Temporal lobe (tissue), 2 donors: Measurements from ENCODE around the genes PIF1 and ANKDD1A.

DNA sequence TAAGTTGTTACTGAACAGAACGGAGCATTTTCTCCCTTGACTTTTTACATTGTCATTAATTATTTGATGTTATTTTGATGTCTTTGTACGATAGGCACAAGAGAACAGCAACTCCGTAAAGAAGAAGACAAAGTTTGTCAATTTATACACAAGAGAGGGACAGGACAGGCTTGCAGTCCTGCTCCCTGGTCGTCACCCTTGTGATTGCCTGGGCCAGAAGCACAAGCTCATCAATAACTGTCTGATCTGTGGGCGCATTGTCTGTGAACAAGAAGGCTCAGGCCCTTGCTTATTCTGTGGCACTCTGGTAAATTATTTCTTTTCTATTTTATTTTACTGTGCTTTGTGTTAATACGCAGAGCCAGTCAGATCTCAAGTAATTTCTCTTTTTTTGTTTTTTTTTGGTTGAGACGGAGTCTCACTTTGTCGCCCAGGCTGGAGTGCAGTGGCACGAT is 9.9 kb downstream of the TRIP4 start:
- RAMPAGE, long total RNA, result no peak

GRCh38 chr15:64492904-64493565 is 32.7 kb downstream of the ZNF609 start:
- RAMPAGE, long total RNA, result no peak

DNA sequence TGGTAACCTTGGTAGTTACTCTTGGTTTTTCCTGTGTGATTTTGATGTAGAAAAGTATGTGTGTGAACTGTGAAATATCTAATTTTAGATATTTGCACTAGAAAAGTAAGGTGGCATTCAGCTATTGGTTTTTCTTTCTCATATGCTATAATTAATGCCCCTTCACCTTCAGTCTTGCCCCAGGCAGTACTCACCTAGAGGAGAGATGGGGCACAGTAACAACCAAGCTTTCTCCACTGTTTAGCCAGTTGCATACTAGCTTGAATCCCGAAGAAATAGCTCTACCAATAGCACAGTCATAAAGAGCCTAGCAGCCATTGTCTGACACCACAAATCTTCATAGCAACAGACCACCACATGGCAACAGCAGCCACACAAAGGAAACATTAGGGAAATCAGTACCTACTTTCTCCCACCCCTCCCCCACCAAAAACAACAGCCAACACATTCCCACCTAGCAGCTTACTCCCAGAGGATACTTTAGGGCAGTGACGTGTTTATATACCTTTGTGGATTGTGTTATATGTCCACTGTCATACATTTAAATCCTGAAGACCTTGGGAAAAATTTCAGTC is 140.8 kb downstream of the RBPMS2 start:
- RAMPAGE, long total RNA, result no peak

DNA sequence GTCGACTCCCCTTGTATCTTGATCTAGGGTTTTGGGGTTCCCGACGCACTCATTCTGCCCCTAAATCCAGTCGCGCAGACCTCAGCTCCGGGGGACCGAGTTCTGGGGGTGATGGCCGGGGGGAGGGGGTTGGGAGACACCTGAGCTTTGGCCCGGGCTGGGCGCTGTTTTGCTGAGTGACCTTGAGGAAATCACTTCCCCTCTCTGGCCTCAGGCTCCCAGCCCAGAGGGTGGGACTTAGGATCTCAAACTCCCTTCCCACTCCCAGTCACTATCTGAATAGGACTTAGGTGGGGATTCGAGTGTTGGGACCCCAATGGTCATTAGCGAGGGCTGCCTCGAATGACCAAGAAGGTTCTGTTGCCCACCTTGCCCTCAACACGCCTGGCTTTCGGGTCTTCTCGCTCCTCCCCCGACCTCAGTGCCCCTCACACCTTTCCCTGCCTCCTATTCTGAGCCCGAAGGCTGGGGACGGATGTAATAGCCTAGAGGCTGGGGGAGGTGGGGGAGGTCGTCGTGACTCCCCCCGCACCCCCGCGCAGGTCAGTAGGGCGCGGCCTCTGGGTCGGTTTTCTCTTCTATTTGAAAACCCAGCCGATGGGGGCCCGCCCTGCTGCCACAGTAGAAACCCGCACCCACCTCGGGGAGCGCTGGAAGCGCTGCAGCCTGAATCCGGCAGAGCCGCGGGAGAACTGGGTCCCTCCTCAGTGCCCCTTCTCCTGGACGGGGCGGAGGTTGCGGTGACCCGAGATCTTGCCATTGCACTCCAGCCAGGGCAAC is 857 bp upstream of the RBPMS2 start:
- RAMPAGE, long total RNA, result no peak

DNA sequence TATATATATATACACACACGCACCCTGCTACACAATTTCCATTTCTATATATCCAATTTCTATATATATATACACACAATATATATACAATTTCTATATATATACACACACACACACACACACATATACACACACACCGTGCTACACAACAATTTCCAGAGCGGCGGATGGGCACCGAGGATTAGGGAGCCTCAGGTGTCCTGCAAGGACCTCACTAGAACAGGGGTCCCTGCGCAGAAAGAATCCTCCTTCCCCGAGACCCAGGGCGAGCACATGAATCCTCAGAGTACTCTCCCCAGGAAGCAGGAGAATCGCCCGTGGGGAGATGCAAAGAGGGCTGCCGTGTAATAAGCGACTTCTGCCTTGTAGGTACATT is 563 bp downstream of the PIF1 start:
- RAMPAGE, long total RNA, result no peak

DNA sequence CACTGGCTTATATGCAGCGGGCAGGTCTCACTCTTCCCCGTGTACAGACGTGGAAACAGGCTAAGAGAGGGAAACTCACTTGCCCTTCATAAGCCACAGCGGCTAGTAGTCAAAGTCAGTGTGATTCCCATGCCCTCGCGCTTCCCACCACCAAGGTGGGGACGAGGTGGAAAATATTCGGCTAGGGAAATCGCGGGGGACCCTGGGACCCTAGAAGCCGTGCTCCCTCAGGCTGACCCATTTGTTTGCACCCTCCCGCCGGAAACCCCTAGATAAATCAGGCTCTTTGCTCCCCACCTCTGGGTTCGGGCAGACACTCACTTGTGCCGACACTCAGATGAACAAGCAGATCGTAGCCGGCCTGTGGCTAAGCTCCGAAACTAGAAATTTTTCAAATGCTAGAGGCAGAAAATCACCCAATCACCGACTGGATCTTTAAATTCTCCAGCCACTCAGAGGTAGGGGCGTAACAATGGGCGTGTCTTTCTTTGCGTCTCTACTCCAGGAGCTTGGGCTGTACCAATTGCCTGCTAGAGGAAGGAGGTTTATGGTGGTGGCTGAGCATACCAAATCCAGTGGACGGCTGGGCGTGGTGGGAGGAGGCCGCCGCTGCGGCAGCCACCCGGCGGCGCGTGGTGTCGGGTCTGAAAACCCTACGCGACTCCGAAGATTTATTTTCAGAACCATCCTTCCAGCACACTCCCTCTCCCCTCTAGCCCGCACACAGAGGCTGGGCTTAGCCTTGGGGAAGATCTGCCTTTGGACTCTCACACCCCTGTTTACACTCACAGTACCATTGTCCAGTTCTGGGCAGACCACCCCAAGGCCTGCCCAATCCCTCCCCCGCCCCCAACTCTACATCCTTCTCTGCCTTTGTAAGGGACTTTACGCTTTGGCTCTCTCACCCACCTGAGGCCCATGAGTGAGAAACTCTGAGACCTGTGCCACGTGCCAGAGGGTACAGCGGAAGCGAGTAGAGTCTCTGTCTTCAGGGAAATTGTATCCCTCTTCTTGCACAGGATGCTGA is at the start of gene PIF1:
TSS of gene PIF1 (minus strand) at position 376 of the 1,027 bp plus-strand sequence.
- RAMPAGE, long total RNA, result no peak

DNA sequence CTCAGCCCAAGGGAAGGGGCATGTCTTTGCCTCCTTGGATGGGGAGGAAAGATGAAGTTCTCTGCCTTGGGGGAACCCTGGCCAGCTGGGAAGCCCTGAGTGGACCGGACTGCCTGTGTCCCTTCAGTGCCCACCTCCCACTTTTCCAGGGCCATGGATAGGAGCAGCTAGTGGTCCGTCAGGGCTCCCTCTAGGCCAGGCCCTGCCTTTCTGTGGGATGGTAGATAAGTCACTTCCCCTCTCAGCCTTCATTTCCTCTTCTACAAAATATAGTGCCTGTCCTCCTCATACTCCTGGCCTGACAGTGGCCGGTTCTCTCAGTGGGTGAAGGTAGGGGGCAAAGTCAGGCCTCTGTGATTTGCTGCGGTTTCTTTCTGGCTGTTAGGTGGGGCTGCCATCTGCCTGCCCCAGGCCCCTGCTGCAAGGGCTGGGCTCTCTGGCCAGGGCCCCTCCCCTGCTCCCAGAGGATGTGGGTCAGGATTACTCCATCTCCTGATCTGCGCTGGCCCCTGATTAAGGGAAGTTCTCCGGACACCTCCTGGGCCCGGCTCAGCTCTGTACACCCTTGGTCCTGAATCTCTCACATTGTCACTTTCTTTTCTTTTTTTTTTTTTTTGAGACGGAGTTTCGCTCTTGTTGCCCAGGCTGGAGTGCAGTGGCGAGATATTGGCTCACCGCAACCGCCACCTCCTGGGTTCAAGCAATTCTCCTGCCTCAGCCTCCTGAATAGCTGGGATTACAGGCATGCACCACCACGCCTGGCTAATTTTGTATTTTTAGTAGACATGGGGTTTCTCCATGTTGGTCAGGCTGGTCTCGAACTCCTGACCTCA is 1.5 kb downstream of the PLEKHO2 start:
- RAMPAGE, long total RNA, result no peak

GRCh38 chr15:64911221-64912699 is at the start of gene ANKDD1A:
TSS of gene ANKDD1A (plus strand) at chr15:64911902.
- RAMPAGE, long total RNA, result no peak

GRCh38 chr15:64912868-64913306 is 1.2 kb downstream of the ANKDD1A start:
- RAMPAGE, long total RNA, result no peak

GRCh38 chr15:64930314-64930723 is 18.6 kb downstream of the ANKDD1A start:
- RAMPAGE, long total RNA, result no peak

- RAMPAGE, long total RNA, result no peak
These were observed 10.9 kb downstream of the KBTBD13 start for GRCh38 chr15:65087367-65087885.

DNA sequence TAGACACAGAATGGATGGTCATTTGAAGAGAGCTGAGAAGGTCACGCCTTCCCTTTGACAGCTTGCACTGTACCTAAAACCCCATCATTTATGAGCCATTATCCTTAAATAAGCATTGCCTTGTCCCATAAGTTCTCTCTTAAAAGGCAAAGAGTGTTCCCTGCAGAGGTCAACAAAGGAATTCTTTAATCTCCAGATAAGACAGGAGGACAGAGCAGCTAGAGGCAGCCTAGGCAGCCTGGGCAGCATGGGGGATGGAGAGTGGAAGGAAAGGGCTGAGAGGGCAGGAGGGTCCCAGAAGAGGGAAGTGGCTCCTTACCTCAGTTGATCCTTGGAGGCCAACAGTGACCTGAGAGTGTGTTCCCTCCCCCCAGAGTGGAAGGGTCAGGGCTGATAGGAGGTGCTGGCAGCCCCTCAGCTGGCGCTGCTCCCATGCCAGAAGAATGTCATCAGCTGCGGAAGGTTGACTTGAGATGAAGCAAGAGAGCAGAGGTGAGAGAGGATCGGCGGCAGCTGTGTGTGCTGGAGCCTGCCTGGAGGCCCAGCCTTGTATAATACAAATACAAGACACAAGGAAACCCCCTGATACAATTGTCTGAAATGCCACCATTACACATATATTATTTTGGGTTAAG is 12.8 kb downstream of the KBTBD13 start:
- RAMPAGE, long total RNA, result no peak

DNA sequence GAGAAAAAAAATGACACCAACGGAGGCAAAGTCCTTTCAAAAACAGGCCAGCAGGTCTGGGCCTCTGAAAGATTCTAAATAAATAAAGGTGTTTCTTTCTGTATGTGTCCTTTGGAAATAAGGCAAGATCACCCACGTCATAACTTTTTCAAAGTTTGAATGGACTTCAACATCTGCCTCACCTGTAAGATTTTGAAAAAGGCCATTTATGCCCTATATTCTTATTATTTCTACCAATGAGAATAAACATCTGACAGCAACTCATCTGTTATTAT is 4.9 kb downstream of the CLPX start:
- RAMPAGE, long total RNA, result no peak

GRCh38 chr15:65530953-65531514 is 771 bp downstream of the HACD3 start:
- RAMPAGE, long total RNA, result no peak

DNA sequence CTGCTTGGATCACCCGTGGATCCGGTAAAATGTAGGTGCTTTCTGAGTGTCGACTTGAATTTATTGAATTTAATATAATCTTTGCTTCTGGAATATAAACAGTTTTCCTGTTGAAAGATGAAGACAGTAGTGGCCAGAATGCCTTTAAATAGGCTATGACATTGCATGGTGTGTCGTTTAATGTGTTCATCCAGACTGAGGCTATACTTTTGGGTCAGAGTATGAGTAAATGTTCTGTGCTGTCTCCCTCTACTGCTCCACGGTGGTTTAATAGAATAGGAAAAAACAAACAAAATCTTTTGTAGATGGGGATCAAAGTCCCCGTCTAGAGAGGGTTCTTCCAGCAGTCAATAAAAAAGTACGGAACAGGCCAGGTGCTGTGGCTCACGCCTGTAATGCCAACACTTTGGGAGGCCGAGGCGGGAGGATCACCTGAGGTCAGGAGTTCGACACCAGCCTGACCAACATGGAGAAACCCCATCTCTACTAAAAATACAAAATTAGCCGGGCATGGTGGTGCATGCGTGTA is 1.8 kb downstream of the HACD3 start:
- RAMPAGE, long total RNA, result no peak

DNA sequence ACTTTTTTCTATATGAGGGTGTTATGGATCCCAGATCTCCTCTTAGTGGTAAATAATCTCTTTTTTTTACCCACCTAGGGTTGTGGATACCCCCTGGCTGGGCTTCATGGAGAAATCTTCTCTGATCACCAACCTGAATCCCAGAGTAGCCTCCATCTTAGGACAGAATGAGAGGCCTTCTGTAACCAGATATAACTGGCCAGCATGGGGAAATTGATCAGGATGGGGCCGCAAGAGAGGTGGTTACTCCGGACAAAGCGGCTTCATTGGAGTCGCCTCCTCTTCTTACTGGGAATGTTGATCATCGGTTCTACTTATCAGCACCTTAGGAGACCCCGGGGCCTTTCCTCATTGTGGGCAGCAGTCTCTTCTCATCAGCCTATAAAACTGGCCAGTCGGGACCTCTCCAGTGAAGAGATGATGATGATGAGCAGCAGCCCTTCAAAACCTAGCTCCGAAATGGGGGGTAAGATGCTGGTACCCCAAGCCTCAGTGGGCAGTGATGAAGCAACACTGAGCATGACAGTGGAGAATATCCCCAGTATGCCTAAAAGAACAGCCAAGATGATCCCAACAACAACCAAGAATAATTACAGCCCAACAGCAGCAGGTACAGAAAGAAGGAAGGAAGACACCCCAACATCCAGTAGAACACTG is 2.3 kb downstream of the SLC24A1 start:
- RAMPAGE, long total RNA, result no peak

- RAMPAGE, long total RNA, result no peak
These were observed 11.3 kb upstream of the RAB11A start for GRCh38 chr15:65857864-65858566.

DNA sequence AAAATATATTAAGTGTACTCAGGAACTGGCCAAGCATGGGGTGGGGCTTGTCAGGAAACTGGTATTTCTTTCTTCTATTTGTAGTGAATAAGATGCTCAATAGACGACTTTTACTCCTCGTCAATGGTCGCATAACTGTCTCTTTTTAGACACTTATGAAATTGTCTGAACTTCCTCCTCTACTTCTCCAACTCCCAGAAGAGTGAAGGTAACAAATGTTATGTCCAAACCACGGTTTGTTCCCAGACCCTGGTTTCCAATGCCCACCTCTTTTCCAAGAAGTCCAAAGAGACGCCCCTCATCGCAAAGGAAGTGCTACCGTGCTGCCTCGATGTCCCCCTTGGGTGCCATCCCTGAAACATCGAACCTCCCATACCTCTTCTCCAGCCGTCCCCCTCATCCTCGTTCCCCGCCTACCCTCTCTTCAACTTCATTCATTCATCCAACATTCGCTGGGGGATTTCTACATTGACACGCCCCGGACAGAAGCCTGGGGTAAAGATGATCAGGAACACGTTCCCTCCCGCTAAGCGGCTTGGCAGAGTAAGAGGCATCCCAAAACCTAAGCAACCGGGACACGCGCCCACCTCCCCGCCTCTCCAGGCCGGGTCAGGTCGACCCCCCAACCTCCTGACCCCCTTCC is 488 bp downstream of the TIPIN start:
- RAMPAGE, long total RNA, result no peak

GRCh38 chr15:66387711-66387791 is 839 bp downstream of the MAP2K1 start:
- RAMPAGE, long total RNA, result no peak

GRCh38 chr15:66408606-66409212 is 22.0 kb downstream of the MAP2K1 start:
- RAMPAGE, long total RNA, result no peak